Cerebral cortex (tissue), 2 donors: ENCODE measurements around a stretch of chr17.

DNA sequence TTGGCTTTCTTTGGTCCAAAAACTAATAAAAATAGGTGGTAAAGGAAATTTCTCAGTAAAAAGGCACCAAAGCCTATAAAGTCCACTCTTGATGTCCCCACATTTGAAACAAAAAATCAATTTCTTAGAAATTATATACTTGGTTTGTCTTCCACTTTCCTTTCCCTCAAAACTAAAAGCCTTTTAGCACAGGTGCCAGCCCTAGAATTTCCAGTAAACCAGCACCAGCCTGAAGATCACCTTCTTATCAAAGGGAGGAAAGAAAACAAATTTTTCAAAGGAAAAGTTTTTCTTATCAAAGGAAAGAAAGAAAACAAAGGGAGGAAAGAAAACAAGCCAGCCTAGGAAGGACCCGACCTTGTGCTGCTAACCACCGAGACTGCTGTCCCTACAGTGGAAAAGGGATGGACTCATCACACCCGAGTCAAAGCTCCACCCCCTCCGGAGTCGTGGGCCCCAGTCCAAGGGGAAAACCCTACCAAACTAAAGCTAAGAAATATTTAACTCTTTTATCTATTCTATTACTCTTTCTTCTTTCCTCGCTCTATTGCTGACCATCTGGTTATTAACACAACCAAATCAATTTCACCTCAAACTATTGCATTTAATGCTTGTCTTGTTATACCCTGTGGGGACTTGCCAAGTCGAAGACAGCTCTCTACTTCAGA is 6.2 kb upstream of the ENDOV start:
- PRO-cap, 2 experiments = no peak in any of the 2 experiments

GRCh38 chr17:80413502-80414621 is 1.1 kb upstream of the ENDOV start:
- PRO-cap, 2 experiments = no peak in any of the 2 experiments

DNA sequence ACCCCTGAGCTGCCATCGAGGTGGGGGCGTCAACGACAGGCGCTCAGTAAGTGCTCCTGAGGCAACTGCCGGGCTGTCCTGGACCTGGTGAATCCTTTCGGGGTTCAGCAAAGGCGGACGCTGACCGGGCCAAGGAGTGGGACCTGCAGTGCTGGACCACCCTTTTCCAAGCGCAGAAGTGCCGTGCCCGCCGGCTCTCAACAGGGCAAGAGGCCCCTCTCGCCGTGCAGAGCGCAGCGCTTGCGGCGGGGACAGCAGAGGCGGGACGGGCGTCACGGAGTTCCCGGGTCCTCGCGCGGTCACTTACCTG is 390 bp upstream of the ENDOV start:
- PRO-cap, 2 experiments = no peak in any of the 2 experiments

GRCh38 chr17:80454286-80455206 is 21.9 kb downstream of the NPTX1 start:
- PRO-cap, 2 experiments = peak in 1 of 2 experiments; most common plus-strand start chr17:80454880 (in 1); most common minus-strand start chr17:80454716 (in 1)

- PRO-cap, 2 experiments = peak in 1 of 2 experiments; most common minus-strand start chr17:80455498 (in 1)
These were observed 21.1 kb downstream of the NPTX1 start for GRCh38 chr17:80455207-80455810.

GRCh38 chr17:80600390-80600581 is 55.6 kb downstream of the RPTOR start:
- PRO-cap, 2 experiments = no peak in any of the 2 experiments

GRCh38 chr17:80649583-80650243 is 105.1 kb downstream of the RPTOR start:
- PRO-cap, 2 experiments = no peak in any of the 2 experiments

DNA sequence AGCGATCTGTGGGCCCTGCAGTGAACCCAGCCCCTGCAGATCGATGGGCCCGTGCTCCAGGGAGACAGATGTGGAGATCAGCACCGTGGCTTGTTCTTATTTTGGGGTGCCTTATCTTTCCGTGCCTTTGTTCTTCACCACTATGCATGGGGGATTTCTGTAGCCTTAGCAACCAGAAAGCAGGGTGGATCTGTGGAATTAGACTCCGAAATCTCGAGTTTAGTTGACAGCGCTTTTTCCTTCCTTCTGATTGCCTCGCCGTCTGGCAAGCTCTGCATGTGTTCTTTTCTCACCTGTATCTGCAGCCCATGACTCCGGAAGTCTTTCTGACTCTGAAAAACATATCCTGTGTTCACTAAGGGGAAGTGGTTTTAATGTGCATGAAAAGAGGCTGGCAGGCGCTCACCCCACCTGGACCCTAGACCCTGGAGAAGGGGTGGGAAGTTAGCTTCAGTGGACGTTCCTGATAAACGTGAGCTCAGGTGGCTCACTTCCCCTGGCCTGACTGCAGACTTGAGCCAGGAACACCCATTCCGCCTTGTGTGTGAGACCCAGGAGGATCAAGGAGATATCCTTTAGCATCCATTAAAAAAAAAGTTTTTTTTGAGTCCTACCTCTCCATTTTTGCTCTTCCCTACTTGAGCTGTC is 158.5 kb downstream of the RPTOR start:
- PRO-cap, 2 experiments = no peak in any of the 2 experiments

GRCh38 chr17:80751439-80752092 is 206.9 kb downstream of the RPTOR start:
- PRO-cap, 2 experiments = peak in 1 of 2 experiments; most common plus-strand start chr17:80751802 (in 1); most common minus-strand start chr17:80751596 (in 1)

- PRO-cap, 2 experiments = no peak in any of the 2 experiments
These were observed 214.2 kb downstream of the RPTOR start for GRCh38 chr17:80758804-80759275.

DNA sequence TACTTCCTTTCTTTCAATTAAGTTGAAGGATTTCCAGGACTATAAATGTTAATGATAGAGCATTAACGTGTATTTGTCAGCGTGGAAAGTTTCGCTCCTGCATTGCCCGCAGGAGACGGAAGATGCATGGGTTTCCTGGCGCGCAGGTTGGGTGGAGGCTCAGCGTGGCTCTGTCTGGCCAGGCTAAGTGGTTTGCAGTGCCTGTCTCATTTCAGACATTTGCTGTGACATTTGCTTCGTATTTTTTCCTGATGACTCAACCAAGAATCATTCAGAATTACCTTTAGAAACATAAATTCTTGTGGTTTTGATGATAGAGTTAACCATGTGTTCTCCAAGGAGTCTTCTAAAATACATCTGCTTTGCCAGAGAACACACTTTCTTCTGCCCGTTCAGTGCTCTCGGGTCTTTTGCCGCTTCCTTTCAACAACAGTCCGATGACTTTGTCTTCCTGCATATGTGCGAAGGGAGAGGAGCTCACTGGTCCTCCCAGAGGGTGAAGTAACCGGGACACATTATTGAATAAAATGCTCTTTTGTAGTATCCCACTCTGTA is 216.8 kb downstream of the RPTOR start:
- PRO-cap, 2 experiments = no peak in any of the 2 experiments

DNA sequence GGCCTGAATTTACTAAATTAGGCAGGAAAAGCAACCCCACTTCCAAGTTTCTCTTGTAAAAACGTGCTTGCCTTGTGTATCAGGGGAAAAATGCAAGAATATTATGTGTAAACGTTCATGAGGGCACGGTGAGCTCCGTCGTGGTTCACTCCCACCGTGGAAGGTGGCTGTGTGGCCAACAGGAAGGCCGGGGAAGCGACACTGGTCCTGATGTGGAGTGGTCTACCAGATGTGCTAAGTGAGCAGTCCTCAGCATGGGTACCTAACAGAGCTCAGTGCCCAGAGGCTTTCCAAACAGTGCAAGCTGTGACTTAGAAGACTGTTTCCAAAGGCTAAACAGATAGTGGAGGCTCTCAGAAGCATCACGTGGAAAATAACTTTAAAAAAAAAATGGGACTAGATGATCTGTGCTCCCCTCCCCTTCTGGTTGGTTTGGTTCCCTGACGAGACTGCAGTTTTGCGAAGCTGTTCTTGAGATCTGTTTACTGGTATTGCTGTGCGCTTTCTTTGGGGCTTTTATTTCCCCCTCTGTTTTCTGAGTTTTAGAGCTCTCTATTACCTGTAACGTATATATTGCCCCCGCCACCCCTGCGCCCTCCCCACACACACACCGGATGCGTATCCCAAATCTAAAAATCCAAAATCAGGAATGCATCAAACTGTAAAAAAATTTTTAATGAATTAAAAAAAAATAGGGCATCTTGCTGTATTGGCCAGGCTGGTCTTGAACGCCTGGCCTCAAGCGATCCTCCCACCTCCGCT is 199.2 kb upstream of the CHMP6 start:
- PRO-cap, 2 experiments = no peak in any of the 2 experiments

GRCh38 chr17:80795658-80796064 is 196.0 kb upstream of the CHMP6 start:
- PRO-cap, 2 experiments = peak in 1 of 2 experiments; most common plus-strand start chr17:80795902 (in 1); most common minus-strand start chr17:80795779 (in 1)

DNA sequence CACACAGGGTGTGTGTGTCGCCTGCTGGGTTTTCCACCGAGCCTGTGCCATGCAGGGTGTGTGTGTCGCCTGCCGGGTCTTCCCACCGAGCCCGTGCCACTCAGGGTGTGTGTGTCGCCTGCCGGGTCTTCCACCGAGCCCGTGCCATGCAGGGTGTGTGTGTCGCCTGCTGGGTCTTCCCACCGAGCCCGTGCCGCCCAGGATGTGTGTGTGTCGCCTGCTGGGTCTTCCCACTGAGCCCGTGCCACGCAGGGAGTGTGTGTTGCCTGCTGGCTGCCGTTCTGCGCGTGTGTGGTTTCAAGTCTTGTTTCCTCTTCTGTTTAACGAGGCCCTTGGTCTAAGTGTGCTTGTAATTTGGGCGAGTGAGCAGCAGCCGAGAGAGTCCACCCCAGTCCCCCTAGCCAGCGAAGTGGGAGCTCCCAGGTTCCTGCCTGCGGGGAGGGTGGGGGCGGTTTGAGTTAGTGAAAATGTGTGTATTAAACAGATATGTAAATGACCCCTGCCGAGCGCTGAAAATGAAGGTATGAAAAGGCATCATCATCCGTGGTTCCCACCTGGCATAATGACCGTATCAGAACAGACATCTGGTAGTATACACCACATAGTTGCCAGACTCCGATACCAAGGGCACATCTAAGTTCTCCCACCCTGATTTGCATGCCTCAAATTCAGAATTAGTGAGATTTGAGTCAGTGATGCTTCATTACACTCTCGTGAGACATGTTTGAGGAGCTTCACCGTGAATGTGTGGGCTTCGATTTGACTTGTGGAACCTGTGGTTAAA is 114.6 kb upstream of the CHMP6 start:
- PRO-cap, 2 experiments = no peak in any of the 2 experiments

GRCh38 chr17:80911667-80912181 is 79.9 kb upstream of the CHMP6 start:
- PRO-cap, 2 experiments = no peak in any of the 2 experiments

GRCh38 chr17:81001251-81001565 is 9.6 kb downstream of the CHMP6 start:
- PRO-cap, 2 experiments = no peak in any of the 2 experiments

DNA sequence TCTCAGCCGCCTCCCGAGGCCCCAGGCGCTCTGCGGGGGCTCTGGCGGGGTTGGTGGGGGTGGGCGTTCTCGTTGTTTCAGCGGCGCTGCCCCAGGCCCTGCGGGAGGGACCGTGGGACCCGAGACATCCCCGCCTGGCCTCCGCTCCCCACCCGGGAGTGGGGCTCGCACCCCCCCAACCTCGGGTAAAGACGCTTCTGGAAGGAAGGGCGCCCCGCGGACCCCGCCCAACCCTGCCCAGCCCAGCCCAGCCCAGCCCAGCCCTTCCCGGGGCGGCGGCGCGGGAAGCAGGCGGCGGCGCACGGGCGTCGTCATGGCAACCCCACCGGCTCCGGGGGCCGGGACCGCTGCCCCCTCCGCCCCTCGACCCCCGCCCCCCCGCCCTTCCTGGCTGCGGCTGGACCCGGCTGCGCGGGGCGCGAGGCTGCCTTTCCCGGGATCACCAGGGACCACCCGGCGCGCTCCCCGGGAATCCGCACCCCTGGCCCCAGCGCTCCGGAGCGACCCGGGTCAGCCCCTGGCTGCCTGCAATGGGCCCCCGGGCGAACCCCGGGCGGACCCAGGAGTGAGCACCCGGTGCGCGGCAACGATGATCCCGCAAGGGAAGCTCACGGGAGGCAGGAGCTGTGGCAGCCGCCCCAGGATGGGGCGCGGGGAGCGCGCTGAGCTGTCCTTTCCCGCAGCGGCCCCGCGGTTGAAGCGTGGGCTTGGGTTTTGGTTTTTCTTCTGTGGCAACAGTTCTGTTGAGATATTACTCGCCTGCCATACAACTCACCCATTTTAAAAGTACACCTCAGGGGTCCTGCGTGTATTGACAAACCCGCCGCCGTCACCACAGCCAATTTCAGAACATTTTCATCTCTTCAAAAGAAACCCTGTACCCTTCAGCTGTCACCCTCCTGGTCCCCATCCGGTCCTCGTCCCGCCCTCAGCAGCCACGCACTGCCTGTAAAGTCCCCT is 12.6 kb downstream of the CHMP6 start:
- PRO-cap, 2 experiments = no peak in any of the 2 experiments

- PRO-cap, 2 experiments = peak in 1 of 2 experiments; most common plus-strand start chr17:81028173 (in 1); most common minus-strand start chr17:81027928 (in 1)
These were observed 7.2 kb upstream of the BAIAP2 start for GRCh38 chr17:81027672-81028253.

DNA sequence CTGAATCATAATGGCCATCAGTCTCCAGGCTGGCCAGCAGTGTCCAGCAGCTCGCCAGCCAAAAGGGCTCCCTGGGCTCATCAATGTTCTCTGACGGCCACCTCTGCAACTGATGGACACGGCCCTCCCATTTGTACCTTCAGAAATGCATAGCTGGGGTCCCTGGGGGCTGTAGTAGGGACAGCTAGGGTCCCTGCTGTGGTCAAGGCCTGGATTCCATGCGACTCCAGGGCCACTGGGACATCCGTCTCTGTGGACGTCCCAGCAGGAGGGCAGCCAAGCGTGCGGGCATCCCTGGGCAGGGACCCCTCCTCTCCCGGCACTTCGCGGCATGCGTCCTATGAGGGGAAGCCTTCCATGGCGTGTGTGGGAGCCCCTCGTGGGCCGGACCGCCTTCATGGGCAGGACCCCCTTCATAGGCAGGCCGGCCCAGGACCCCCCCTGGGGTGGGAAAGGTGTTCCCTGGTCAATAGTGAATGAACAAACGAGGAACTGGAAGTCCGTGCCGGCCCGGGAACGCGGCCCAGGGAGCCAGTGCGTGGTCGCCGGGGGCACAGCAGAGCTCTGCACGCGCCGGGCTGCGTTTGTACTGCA is 13.7 kb downstream of the BAIAP2 start:
- PRO-cap, 2 experiments = no peak in any of the 2 experiments

GRCh38 chr17:81056937-81058029 is 22.3 kb downstream of the BAIAP2 start:
- PRO-cap, 2 experiments = peak in 1 of 2 experiments; most common plus-strand start chr17:81057658 (in 1); most common minus-strand start chr17:81057529 (in 1)